Metanephros (tissue), 2 donors: ENCODE measurements around a stretch of chr1.

GRCh38 chr1:9164862-9165696 lies 36.2 kb upstream of the GPR157 start:
- RAMPAGE, long total RNA = no peak

DNA sequence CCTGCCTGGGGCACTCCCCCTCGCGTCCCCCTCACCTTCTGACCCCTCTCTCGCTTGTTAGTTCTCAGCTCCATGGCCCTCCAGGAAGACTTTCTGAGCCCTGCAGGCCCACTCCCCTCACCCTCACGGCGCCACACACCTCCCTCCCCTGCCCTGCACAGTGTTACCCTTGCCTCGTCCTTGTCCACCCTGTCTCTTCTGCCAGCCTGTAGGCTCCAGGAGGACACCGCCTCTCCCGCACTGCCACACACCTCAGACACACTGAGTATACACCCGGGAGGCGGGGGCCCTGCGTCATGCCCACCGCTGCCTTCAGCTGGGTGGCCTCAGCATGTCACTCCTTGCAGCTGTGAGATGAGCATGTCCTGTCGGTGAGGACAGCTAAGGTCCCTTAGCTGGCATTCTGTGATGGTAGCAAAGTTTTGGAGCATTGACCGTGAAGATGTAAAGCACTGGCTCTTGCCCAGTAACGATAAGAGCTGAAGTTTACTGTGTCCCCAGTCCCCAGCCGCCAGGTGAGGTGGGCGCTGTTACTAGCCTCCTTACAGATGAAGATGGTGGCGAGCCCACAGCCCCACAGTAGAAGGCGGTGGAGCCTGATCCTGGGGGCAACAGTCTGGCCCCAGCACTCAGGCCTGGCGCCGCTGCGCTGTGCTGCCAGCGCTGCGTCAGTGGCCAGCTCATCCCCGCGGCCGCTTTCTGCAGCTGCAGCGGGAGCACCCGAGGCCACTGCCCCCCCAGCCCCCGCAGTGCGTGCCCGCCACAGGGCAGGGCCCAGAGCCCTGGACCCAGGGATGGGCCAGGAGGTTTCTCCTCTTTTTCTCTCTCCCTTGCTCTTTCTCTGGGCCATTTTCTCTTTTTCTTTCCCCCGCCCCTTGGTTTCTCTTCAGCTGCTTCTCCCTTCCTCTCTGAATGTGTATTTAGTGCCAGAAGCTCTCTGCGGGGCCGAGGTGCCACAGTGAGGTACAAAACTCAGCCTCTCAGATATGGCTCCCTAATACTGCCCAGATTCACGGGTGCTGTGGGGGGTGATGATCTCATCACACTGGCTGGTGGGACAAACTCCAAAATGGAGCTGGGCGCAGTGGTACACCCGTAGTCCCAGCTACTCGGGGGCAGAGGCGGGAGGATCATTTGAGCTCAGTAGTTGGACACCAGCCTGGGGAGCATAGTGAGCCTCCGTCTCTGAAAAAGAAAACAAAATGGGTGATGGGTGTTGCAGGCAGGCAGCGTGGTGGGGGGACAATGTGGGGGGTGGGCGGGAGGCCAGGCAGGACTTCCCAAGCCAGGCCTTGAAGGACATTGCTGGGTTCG lies 13.3 kb downstream of the H6PD start:
- RAMPAGE, long total RNA = no peak

- RAMPAGE, long total RNA = no peak
These were observed 15.0 kb downstream of the H6PD start for GRCh38 chr1:9249192-9250434.

- RAMPAGE, long total RNA = no peak
These were observed 83.2 kb downstream of the SPSB1 start for GRCh38 chr1:9375883-9376391.

DNA sequence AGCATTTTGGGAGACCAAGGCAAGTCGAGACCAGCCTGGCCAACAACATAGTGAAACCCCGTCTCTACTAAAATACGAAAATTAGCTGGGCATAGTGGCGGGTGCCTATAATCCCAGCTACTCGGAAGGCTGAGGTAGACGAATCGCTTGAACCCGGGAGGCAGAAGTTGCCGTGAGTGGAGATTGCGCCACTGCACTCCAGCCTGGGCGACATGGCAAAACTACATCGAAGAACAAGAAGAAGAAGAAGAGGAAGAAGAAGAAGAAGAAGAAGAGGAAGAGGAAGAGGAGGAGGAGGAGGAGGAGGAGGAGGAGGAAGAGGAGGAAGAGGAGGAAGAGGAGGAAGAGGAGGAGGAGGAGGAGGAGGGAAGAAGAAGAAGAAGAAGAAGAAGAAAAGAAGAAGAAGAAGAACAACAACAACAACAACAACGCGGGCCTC lies 87.3 kb downstream of the SPSB1 start:
- RAMPAGE, long total RNA = no peak

DNA sequence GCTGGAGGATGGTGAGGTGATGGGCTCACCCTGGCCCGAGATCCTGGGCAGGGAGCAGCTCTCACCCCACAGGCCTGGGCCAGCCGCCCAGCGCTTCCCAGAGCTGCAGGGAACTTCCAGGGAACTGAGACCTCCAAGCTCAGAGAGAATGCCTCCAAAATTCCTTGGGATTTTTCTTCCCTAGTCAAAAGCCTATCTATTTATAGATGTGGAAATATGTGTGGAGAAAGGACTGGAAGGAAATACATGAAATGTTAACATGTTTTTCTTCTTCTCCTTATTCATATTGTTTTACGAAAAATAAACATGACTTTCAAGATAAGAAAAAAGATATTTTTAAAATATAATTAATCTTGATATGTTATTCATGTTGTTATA lies 121.2 kb downstream of the SPSB1 start:
- RAMPAGE, long total RNA = no peak

DNA sequence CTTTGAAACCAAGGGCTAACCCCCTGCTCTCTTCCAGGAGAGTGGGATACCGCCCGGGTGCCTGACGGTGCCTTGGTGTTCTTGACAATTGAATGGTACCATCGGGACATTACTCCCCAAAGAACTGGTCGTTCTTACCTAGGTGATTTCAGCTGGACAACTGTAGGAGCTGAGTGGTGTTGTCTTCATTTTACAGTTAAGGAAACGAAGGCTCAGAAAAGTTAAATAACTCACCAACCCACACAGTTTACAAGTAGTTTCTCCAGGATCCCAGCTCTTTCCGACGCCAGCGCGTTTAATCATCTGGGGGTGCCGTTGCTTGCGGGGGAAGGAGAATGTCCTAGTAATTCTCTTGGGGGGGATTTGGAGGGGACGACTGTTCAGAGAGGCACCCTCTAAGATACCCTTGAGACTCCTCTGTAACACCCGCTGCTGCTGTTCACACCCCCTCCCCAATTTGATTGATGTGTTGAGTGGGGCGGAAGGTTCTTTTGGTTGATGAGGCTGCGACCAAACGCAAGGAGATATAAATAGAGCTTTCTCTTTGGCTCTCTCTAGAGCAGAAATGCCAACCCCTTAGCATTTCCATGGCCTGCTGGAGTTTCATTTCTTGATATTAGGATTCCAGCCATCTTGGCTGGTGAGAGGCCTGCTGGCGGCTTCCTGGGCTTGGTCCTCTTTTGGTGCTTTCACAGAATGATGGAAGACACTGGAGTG lies 1.8 kb downstream of the PIK3CD start:
- RAMPAGE, long total RNA = no peak

- RAMPAGE, long total RNA = no peak
These were observed 38.4 kb downstream of the PIK3CD start for GRCh38 chr1:9689739-9690520.

DNA sequence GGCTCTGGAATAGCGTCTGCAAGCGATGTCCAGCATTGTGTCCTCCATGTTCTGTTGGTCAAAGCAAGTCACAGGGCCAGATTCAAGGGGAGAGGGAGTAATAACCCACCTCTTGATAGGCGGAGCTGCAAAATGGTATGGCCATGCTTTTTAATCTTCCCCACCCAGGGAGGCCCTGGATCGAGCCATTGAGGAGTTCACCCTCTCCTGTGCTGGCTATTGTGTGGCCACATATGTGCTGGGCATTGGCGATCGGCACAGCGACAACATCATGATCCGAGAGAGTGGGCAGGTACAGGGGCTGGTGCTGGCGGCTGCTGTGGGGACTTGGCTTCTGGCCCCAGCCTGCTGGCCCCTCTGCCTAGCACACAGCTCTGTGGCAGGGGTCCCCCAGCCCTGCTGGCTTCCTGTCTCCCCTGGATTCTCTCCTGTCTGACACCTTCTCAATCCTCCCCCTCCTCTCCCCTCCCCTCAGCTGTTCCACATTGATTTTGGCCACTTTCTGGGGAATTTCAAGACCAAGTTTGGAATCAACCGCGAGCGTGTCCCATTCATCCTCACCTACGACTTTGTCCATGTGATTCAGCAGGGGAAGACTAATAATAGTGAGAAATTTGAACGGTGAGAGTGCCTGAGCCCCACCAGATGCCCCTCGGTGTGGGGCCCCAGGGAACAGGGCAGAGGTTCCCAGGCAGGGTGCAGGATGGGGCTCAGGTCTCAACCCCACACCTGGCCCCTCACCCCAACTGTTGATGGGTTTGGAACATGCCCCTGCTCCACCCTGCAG lies 72.5 kb downstream of the PIK3CD start:
- RAMPAGE, long total RNA = no peak

DNA sequence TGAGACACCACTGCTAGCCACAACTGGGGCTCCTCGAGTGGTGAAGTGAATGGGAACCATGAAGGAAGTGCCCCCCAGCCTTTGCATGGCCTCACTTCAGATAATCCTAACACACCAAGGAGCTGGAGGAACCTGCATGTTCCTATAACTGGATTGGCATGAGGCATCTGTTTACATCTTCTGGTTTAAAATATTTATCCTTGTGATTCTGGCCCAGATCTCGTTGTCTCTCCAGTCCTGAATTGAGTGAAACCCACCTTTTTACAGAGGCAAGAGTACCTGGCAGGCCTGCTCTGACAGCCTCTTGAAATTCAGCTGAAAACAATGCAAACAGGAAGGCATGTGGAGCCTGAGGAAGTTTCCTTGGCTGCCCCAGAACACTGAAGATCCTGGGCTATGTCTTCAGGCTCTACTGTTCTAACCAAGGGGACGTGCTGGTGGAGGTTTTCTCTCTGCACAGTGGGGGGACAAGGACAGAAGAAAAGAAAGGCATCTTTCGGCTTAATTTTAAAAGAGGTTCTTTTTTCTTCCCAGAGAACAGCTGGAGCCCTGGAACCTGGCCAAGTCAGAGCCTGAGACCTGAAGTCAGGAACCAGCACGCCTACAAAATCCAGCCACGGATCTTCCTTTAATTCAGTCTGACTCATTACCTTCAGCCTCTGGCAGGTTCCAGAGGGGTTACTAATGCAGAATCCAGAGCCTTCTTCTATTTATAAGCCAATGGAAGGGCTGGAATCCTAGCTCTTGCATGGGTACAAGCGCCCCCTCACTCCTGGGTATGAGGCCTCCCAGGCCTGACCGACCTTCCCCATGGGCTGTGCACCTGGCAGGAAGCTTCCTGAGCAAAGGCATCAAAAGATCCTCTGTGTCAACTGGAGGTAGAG lies 19.9 kb downstream of the CTNNBIP1 start:
- RAMPAGE, long total RNA = no peak

DNA sequence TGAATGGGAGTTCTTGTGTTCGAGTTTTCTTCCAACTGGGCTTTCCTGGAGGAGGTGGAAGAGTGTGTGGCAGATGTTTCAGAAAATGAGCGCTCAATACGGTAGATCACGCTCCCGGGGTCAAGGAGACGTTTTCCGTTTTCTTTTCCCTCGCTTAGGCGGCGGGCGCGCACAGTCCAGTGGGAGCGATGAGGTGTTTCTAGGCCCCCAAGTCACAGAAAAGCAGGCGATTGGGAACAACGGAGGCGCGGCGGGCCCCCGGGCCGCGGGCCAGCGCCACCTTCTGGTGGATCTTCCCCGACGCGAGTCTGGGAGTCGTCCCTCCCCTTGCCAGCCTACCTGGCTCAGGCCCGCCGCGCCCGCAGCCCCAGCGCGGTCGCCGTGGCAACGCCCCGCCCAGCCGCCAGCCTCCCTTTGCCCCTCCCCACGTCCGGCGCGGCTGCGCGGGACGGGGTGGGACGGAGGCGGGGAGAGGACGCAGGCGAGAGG lies 329 bp upstream of the UBE4B start:
- RAMPAGE, long total RNA = no peak

DNA sequence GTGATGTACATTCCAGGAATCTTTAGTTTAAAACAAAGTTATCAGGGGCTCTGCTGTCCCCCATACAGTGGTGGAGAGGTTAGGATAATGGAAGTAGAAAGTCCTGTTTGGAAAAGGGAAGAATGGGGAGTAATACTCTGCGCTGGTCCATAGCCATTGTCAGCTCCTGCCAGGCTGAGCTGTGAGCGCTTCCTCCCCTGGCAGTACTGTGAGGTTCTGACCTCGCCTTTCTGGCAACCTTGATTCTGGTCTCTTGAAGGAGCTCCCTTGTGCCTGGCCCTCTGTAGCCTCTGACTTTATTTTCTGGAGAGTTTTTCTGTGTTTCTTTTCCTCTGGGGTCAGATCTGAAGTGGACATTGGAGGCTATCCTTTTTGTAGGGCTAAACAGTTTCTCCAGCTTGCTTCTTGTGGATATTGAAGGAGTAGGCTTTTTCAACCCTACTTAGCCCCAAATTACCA lies 13.6 kb downstream of the UBE4B start:
- RAMPAGE, long total RNA = no peak

- RAMPAGE, long total RNA = no peak
These were observed 32.6 kb downstream of the UBE4B start for GRCh38 chr1:10065175-10065854.

GRCh38 chr1:10160791-10161489 lies 49.4 kb upstream of the KIF1B start:
- RAMPAGE, long total RNA = no peak

- RAMPAGE, long total RNA = no peak
These were observed 30.3 kb upstream of the KIF1B start for GRCh38 chr1:10180103-10180420.

DNA sequence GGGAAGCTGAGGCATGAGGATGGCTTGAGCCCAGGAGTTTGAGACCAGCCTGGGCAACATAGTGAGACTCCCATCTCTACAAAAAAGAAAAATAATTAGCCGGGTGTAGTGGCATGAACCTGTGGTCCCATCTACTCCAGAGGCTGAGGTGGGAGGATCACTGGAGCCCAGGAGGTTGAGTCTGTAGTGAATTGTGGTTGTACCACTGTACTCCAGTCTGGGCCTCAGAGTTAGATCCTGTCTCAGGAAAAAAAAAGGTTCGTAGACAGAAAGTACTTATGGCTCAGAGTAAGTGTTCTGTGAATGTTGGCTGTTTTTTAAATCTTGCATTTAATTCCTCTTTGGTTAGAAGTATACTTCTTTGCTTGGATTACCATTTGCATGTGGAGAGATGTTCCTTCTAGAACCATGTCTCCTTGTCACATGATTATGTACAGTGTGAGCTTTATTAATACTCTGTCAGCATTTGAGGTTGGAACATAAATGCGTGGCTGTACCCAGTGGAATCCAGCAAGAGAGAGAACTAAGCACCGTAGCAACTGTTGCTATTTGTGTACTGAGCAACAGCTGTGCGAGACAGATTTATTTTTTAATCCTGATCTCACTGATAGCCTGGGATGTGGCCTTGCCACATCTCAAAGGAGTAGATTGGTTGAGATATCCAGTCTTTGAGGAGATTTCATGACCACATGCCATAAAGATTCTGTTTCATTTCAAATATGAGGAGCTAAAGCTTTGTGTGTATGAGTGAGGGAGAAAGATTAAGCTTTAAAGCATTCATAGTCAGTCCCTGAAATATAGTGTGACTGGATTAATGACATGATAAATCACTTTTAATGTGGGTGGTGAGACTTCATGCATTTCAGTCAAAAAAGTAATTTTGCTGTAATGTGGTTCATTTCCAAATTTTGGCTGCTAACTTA lies 43.3 kb downstream of the KIF1B start:
- RAMPAGE, long total RNA = no peak

GRCh38 chr1:10376682-10377096 lies 22.2 kb upstream of the PGD start:
- RAMPAGE, long total RNA = no peak

DNA sequence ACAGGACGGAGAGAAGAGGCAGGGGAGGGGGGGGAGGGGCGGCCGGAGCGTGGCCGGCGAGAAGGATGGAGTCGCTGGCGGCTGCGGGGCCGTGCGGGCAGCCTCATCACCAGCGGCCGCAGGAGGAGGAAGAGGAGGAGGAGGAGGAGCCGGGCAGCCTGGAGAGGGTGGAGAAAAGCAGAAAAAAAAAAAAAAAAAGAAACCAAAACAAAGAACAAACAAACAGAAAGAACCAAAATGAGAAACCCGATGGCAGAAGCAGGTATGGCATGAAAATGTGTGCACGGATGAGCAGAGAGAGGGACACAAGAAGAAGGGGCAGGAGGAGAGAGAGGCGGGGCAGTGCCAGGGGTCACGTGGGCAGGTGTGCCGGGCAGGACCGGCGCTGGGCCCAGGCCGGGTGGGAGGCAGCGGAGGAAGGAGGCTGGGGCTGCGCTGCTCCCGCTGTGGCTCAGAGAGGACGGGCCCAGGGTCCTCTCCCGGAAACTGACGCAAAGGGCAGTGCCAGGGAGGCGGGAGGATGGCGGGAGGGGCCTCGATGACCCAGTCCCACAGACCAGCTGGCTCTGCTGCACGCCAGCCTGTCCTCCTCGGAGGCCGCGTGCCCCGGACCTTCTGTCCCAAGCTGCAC lies 154.2 kb downstream of the CASZ1 start:
- RAMPAGE, long total RNA = no peak

- RAMPAGE, long total RNA = no peak
These were observed 118.2 kb downstream of the CASZ1 start for GRCh38 chr1:10678226-10678709.

DNA sequence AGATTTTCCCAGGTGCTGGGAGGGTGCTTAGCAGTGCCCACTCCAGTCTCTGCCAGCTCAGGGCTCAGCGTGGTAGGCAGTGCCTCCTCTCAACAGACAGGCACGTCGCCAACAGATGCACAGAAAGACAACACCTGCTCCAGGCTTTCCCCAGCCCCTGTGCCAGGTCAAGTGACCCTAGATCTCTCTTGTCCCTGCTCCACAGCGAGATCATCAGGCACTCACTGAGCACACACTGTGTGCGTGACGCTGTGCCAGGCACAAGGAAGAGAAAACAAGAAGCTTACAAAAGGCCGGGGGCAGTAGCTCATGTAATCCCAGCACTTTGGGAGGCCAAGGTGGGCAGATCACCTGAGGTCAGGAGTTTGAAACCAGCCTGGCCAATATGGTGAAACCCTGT lies 85.9 kb downstream of the CASZ1 start:
- RAMPAGE, long total RNA = no peak